ENCODE measurements around a stretch of chr19.

- RAMPAGE, long total RNA = no peak
- RRBS, 2 experiments = no CpG with 5 or more reads among the region's 9 CpGs
CAGE:
- cytosol, long polyA minus RNA = no peak
- cytosol, long polyA plus RNA = no peak
- long polyA plus RNA = no peak
- nucleolus, long total RNA = no peak
- nucleus, long polyA plus RNA = no peak
- nucleus, long total RNA = no peak
These were observed 7.5 kb downstream of the PIK3R2 start for GRCh38 chr19:18160439-18160930.

- RAMPAGE, long total RNA = no peak
- RRBS, 2 experiments = 32 to 86% methylated on average over 11 to 15 of the region's 67 CpGs
CAGE:
- cytosol, long polyA minus RNA = no peak
- cytosol, long polyA plus RNA = no peak
- long polyA plus RNA = no peak
- nucleolus, long total RNA = no peak
- nucleus, long polyA plus RNA = no peak
- nucleus, long total RNA = no peak
These were observed 4.7 kb upstream of the IFI30 start for GRCh38 chr19:18168694-18169484.

DNA sequence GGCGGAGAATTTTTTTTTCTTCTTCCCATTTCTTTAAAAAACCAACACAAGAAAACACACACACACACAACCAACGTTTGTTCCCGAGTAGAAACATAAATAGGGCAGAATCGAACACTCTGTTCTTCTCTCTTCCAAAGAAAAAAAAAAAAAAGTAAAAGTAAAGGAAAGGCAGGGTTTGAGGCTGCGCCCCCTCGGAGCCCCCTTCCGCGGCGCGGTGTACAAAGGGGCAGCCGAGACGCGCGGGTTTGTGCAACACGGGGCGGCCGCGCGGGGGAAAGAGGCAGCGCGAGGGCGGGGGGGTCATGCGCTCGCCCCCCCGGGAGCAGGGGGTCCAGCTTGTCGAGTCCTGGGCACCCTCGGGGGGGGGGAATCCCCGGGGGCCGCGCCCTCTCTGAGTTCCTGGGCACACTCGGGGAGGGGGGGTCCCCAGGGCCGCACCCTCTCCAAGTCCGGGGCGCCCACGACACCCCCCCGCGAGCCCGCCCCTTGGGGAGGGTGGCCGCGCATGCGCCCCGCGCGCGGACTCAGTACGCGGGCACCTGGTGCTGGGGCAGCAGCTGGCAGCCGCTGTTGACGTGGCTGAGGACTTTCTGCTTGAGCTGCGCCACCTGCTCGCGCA, 1.4 kb downstream of the JUND start:
- RAMPAGE, long total RNA = no peak
- RRBS, 2 experiments = 1 to 2% methylated on average over 8 of the region's 52 CpGs
CAGE:
- cytosol, long polyA minus RNA = no peak
- cytosol, long polyA plus RNA = no peak
- long polyA plus RNA = no peak
- nucleolus, long total RNA = start-site peak on the minus strand centred at position 58 of the sequence, 31 bp wide, 18 reads; start-site peak on the minus strand centred at position 157 of the sequence, 34 bp wide, 21 reads
- nucleus, long polyA plus RNA = start-site peak on the plus strand centred at position 540 of the sequence, 37 bp wide, 25 and 13 reads in 2 replicates
- nucleus, long total RNA = no peak

GRCh38 chr19:18286975-18287851, 5.8 kb upstream of the JUND start:
- RAMPAGE, long total RNA = no peak
- RRBS, 2 experiments = 86 to 90% methylated on average over 5 of the region's 28 CpGs
CAGE:
- cytosol, long polyA minus RNA = no peak
- cytosol, long polyA plus RNA = no peak
- long polyA plus RNA = no peak
- nucleolus, long total RNA = no peak
- nucleus, long polyA plus RNA = no peak
- nucleus, long total RNA = no peak

DNA sequence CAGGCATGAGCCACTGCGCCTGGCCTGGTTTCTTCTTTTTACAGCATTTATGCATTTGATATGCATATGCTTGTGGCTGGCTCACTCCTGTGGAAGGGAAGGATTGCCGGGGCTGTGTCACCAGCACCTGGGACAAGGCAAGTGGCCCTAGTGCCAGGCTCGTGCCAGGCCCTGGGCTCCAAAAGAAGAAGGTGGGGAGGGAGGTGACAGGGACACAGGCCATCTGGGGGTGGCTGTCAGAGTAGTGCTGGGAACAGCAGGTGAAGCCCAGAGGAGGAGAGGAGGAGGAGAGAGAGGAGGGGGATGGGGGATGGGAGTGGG, 18.8 kb downstream of the LSM4 start:
- RAMPAGE, long total RNA = no peak
- RRBS, 2 experiments = no CpG with 5 or more reads among the region's 3 CpGs
CAGE:
- cytosol, long polyA minus RNA = no peak
- cytosol, long polyA plus RNA = no peak
- long polyA plus RNA = no peak
- nucleolus, long total RNA = no peak
- nucleus, long polyA plus RNA = no peak
- nucleus, long total RNA = no peak

GRCh38 chr19:18321476-18322130, 1.3 kb downstream of the LSM4 start:
- RAMPAGE, long total RNA = no peak
- RRBS, 2 experiments = no CpG with 5 or more reads among the region's 11 CpGs
CAGE:
- cytosol, long polyA minus RNA = no peak
- cytosol, long polyA plus RNA = no peak
- long polyA plus RNA = no peak
- nucleolus, long total RNA = no peak
- nucleus, long polyA plus RNA = no peak
- nucleus, long total RNA = no peak

- RAMPAGE, long total RNA = no peak
- RRBS, 2 experiments = no CpG with 5 or more reads among the region's 8 CpGs
CAGE:
- cytosol, long polyA minus RNA = no peak
- cytosol, long polyA plus RNA = no peak
- long polyA plus RNA = no peak
- nucleolus, long total RNA = start-site peak on the minus strand at chr19:18373906-18373976, 13 reads
- nucleus, long polyA plus RNA = start-site peak on the minus strand at chr19:18373900-18373974, 10 and 5 reads in 2 replicates
- nucleus, long total RNA = no peak
These were observed 12.3 kb upstream of the GDF15 start for GRCh38 chr19:18373554-18374210.

DNA sequence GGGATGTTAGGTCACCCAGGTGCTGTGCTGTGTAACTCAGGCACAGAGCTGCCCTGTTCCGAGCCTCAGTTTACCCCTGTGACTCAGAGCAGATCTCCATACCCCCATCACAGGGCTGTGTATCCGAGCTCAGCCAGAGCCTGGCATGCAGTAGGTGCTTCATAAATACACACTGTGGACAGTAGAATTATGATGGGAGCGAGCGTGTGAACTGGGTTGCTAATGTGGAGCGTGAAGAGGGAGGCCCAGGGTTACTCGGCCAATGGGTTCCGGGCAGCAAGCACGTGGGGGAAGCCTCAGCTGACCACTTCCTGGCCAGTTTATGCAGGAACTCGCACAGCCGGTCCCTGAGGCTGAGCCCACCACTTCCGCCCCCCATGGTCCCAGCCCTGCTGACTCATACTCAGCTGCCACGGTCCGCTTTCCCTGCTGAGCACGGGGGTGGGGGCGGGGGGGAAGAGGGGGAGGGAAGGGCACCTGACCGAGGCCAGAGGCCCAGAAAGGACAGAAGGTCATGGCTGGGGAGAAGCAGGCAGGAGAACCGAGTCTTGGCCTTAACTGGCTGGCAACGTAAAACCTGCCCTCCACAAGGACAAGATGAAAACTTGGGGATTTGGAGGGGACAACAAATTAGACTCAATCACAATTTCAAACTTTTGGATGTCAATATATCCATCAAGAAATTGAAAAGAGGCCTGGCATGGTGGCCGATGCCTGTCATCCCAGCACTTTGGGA, 11.6 kb upstream of the GDF15 start:
- RAMPAGE, long total RNA = no peak
- RRBS, 2 experiments = 1 to 4% methylated on average over 4 of the region's 19 CpGs
CAGE:
- cytosol, long polyA minus RNA = start-site peak on the plus strand centred at position 511 of the sequence, 8 bp wide, 10 reads
- cytosol, long polyA plus RNA = no peak
- long polyA plus RNA = no peak
- nucleolus, long total RNA = no peak
- nucleus, long polyA plus RNA = no peak
- nucleus, long total RNA = no peak

GRCh38 chr19:18380013-18380778, 5.8 kb upstream of the GDF15 start:
- RAMPAGE, long total RNA = no peak
- RRBS, 2 experiments = no CpG with 5 or more reads among the region's 20 CpGs
CAGE:
- cytosol, long polyA minus RNA = no peak
- cytosol, long polyA plus RNA = no peak
- long polyA plus RNA = no peak
- nucleolus, long total RNA = no peak
- nucleus, long polyA plus RNA = no peak
- nucleus, long total RNA = no peak

GRCh38 chr19:18416811-18417271, 2.4 kb upstream of the SSBP4 start:
- RAMPAGE, long total RNA = no peak
- RRBS, 2 experiments = 1 to 3% methylated on average over 12 of the region's 43 CpGs
CAGE:
- cytosol, long polyA minus RNA = no peak
- cytosol, long polyA plus RNA = no peak
- long polyA plus RNA = no peak
- nucleolus, long total RNA = no peak
- nucleus, long polyA plus RNA = no peak
- nucleus, long total RNA = no peak

DNA sequence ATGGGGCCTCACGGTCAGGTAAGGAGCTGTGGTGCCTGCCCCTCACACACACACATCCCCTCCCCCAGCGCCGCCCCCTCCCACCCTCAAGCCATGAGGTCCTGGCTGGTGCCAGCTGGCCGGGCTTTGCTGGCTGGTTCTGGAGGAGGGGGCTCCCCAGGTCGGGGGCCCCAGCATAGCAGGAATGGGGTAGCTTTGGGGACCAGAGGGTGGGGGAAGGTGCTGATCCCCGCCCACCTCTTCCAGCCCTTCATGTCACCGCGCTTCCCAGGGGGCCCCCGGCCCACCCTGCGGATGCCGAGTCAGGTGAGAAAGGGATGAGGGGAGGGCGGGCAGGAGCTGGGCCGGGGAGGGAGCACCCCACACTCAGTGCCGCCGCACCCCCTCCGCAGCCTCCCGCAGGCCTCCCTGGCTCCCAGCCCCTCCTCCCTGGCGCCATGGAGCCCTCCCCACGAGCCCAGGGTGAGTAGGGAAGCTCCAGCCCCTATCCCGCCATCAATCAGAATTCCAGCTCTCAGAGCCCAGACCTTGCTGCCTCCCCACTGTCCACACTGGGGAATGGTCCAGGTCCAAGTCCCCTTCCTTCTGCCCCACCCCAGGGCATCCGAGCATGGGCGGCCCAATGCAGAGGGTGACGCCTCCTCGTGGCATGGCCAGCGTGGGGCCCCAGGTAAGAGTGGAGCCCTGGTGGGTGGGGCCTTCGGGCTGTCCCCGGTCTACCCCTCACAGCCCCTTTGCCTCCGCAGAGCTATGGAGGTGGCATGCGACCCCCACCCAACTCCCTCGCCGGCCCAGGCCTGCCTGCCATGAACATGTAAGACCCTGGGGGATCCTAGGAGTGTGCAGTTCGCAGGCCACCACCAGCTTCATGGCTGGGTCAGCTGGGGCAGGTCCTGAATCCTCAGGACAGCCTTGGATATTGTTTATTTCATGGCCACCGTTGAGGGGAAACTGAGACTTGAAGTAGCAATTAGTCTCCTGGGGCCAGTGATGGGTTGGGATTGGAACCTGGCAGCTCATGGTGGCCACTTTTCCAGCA, 6.2 kb downstream of the ISYNA1 start:
- RAMPAGE, long total RNA = no peak
- RRBS, 2 experiments = 97 to 98% methylated on average over 3 of the region's 33 CpGs
CAGE:
- cytosol, long polyA minus RNA = no peak
- cytosol, long polyA plus RNA = no peak
- long polyA plus RNA = no peak
- nucleolus, long total RNA = no peak
- nucleus, long polyA plus RNA = no peak
- nucleus, long total RNA = no peak

DNA sequence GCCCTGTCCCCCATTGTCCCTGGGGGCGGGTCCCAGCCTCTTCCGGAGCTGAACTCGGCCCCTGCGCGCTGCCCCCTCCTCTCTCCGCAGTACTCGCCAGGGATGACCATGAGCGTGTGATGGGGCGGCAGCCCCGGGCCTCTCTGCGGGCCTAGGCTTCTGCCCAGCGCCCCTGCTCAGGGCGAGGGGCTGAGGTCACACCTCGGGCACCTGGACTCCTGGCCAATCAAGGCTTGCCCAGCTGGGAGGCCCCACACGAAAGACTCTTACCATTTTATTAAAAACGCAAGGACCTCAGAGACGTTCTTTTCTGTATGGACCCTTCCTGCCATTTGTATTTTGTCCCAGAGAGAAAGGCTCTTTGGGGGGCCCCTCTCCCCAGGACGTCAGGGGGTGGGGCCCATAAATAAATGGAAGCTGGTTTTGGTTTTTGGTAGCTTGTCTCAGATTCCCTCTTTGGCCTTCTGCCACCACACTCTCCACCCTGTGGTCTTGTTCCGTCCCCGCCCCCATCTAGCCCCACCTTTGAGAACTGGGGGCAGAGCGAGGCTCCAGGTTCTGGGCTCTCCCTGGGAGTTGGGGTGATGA, 3.7 kb downstream of the ISYNA1 start:
- RAMPAGE, long total RNA = no peak
- RRBS, 2 experiments = 23 to 25% methylated on average over 4 of the region's 21 CpGs
CAGE:
- cytosol, long polyA minus RNA = no peak
- cytosol, long polyA plus RNA = no peak
- long polyA plus RNA = no peak
- nucleolus, long total RNA = start-site peak on the plus strand centred at position 395 of the sequence, 8 bp wide, 169 reads
- nucleus, long polyA plus RNA = no peak
- nucleus, long total RNA = no peak

- RAMPAGE, long total RNA = no peak
- RRBS, 2 experiments = 100% methylated on average over 1 of the region's 25 CpGs; no CpG with 5 or more reads in 1 of the 2 experiments
CAGE:
- cytosol, long polyA minus RNA = no peak
- cytosol, long polyA plus RNA = no peak
- long polyA plus RNA = no peak
- nucleolus, long total RNA = no peak
- nucleus, long polyA plus RNA = no peak
- nucleus, long total RNA = no peak
These were observed 3.2 kb upstream of the ISYNA1 start for GRCh38 chr19:18440860-18441841.

DNA sequence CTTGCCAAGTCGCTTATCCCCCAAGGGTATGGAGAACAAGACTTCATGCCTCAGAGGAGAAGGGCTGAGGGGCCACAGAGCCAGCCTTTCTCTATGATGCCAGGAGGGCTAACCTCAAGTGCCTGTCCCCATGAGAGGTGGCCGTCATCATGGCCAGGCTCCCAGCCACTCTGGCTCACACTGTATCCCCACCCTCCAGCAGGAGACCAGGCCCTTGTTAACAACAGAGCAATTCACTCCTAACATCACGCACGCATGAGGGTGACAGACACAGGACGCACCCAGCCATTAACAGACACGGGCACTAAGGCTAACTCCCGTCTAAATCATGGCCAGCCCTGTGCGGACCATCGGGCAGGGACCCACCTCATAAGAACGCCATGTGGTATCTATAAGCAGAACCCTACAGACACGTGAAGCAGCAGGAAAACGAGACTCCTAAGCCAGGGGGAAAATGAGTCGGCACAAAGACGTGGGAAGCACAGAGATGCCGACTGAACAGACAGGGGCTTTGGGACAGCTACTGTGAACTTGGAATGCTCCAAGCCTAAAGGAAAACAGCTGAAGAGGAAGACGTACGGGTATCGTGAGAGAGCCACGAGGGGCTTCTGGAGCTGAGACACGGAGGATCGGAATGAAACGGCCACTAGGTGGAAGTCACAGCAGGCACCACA, 38.8 kb upstream of the ISYNA1 start:
- RAMPAGE, long total RNA = no peak
- RRBS, 2 experiments = no CpG with 5 or more reads among the region's 22 CpGs
CAGE:
- cytosol, long polyA minus RNA = no peak
- cytosol, long polyA plus RNA = no peak
- long polyA plus RNA = no peak
- nucleolus, long total RNA = no peak
- nucleus, long polyA plus RNA = no peak
- nucleus, long total RNA = no peak

DNA sequence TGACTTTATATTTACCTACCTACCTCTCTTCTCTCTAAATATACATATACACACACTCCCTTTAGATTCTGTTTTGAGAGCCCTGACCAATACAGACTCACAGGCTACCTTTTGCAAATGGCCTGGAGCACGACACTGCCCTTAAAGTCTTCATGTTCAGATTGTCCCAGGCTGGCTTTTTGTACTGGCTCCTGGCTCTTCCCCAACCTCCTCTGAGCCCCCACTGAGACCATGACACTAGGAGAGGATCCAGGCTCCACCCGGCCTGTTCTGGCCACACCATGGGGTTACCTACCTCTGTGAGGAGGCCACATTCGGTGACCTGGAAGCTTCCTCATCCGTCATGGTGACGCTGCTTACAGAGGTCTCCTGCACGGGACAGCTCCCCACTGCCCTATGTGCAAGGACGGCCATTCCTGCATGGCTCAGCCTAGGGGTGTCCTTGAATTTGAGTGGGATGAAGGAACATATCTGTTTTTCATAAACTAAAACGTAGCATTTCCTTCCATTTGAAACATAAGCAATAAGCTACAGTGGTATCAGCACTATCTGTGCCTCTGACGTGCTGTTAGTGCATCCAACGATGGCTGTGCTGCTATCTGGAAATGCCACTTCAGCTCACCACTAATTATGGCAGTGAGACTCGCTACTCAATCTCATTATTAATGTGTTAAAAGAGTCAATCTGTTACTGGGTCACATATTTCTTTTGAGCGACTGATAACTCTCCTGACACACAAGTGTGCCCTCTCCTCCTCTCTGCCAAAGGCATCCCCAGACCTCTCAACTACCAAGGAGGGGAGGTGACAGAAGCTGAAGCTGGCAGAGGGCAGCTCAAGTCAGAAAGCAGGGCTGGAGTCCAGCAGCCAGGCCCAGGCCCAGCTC, 29.7 kb downstream of the ELL start:
- RAMPAGE, long total RNA = no peak
- RRBS, 2 experiments = no CpG with 5 or more reads among the region's 12 CpGs
CAGE:
- cytosol, long polyA minus RNA = no peak
- cytosol, long polyA plus RNA = no peak
- long polyA plus RNA = no peak
- nucleolus, long total RNA = no peak
- nucleus, long polyA plus RNA = no peak
- nucleus, long total RNA = no peak

GRCh38 chr19:18503353-18503736, 18.5 kb downstream of the ELL start:
- RAMPAGE, long total RNA = no peak
- RRBS, 2 experiments = no CpG with 5 or more reads among the region's 9 CpGs
CAGE:
- cytosol, long polyA minus RNA = no peak
- cytosol, long polyA plus RNA = no peak
- long polyA plus RNA = no peak
- nucleolus, long total RNA = no peak
- nucleus, long polyA plus RNA = no peak
- nucleus, long total RNA = no peak

GRCh38 chr19:18607554-18607911, 934 bp upstream of the CRLF1 start:
- RAMPAGE, long total RNA = no peak
- RRBS, 2 experiments = under 1 to 4% methylated on average over 14 of the region's 34 CpGs
CAGE:
- cytosol, long polyA minus RNA = no peak
- cytosol, long polyA plus RNA = no peak
- long polyA plus RNA = no peak
- nucleolus, long total RNA = no peak
- nucleus, long polyA plus RNA = no peak
- nucleus, long total RNA = no peak

DNA sequence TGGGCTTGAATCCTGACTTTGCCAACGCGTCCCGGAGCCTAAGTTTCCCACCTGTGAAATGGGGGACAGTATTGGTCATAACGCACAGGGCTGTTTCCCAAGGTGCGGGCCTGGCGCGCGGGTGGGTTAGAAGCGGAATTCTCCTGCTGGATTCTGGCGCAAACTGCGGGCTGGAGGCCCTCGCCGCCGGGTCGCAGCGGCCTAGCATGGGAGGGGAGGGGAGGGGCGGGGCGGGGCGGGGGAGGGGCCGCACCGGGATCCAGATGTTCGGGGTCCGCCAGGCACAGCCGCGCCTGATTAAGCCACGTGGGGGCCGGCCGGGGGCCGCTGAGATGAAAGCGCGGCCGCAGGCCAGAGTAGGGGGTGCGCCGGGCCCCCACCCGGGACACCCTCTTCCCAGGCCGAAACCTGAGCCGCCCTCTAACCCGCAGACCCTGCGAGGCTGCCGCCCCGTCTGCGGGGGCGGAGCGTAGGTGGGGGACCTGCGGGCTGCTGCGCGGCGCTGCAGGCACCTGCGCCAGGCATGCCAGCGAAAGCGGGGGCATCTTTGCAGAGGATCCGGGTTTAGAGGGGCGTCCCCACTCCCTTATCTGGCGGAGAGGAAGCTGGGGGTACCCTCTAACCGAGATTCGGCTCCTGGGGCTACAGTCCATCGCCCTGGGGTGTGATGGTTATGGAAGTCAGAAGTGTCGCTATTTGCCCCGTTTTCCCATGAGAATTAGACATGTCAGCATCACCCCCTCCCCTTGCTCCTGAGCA, 1.0 kb upstream of the TMEM59L start:
- RAMPAGE, long total RNA = no peak
- RRBS, 2 experiments = 2 to 3% methylated on average over 21 of the region's 59 CpGs
CAGE:
- cytosol, long polyA minus RNA = no peak
- cytosol, long polyA plus RNA = no peak
- long polyA plus RNA = no peak
- nucleolus, long total RNA = no peak
- nucleus, long polyA plus RNA = no peak
- nucleus, long total RNA = no peak

DNA sequence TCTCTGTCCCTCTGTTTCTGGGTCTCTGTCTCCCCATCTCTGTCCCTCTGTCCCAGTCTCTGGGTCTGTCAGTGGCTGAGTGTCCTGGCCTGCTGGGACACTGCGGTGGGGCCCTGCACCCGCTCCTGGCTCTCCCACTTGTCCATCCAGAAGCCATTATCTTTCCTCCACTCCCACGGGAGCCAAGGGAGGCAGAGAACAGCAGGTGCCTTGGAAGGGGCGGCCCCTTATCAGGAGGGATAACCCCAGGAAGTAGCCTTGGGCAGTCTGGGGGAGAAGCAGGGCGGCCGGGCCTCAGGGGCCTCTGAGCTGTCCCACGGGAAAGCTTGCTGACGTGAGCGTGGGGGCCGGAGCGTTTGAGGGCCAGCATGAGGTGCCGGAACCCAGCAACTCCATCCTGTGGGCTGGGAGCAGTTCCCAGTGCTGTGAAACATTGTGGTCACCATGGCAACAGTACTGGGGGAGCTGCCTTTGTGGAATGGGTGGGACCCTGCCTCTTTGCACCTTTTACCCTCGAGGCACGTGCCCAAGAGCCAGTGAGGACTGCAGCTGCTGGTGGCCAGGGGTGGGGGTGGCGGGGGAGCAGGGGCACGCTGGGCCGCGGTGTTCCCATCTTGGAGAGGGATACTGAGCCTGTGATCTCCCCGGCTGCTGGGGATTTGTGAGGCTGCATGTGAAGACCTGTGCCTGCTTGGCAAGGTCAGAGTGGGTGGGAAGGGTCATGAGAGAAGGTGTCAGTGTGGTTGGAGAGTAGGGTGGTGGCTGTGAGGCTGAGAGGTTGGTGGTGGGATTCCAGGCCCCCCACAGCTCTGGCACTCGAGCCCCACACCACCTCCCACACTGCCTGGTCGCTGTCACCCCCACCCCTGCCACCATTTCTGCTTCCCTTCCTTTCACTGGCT, 21.0 kb downstream of the KLHL26 start:
- RAMPAGE, long total RNA = no peak
- RRBS, 2 experiments = 4 to 6% methylated on average over 5 of the region's 21 CpGs
CAGE:
- cytosol, long polyA minus RNA = no peak
- cytosol, long polyA plus RNA = no peak
- long polyA plus RNA = no peak
- nucleolus, long total RNA = no peak
- nucleus, long polyA plus RNA = no peak
- nucleus, long total RNA = no peak

- RAMPAGE, long total RNA = no peak
- RRBS, 2 experiments = 60% methylated on average over 3 of the region's 29 CpGs; no CpG with 5 or more reads in 1 of the 2 experiments
CAGE:
- cytosol, long polyA minus RNA = no peak
- cytosol, long polyA plus RNA = no peak
- long polyA plus RNA = no peak
- nucleolus, long total RNA = no peak
- nucleus, long polyA plus RNA = no peak
- nucleus, long total RNA = no peak
These were observed 28.5 kb downstream of the COMP start for GRCh38 chr19:18762385-18763268.

Measured in GM12878 (cell line).